ENCODE data around the genes KRTAP13-4, KRTAP15-1, MIS18A, OLIG1 and IFNAR2.

GRCh38 chr21:30429928-30430520 lies at the start of gene KRTAP13-4:
Gene KRTAP13-4 (plus strand): TSS chr21:30430220.
- PRO-cap, result no peak

DNA sequence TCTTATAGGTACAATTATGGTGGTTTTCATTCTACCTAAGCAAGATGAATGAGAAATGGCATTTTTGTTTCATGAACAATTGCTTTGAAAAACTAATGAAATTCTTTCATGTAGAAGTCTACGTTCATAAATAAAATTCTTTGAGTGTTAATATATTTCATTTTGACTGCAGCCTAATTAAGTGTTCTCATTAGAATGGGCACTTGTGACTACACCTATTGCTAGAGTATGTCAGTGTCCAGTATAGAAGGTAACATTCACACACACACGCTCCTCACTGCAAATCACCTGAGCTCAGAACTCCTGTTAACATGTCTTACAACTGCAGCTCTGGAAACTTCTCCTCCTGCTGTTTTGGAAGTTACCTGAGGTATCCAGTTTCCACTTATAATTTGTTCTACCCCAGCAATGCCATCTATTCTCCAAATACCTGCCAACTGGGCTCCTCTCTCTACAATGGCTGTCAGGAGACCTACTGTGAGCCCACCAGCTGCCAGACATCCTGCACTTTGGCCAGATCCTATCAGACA lies at the start of gene KRTAP15-1:
TSS of gene KRTAP15-1 (plus strand) at position 259 of the 530 bp plus-strand sequence.
- PRO-cap, result no peak

DNA sequence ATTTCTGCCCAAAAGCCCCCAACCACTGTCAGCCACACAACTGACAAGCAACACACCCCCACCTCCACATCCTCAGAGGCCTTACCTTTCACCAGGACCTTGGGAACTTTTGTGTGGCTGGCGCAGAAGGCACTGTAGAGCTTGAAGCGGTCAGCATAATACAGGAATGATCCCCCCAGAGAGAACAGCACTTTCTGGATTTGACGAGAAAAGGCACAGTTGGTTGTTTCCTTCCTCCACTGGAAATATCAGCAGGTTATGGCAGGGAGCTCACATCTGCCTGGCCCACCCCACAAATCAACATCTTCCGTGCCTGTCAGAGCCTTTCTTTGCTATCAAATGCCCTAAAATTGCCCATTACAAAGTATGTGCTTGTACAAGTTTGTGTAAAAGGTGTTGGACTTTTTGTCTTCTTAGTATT lies 108.5 kb upstream of the KRTAP19-8 start:
- PRO-cap, result no peak

- PRO-cap, result no peak
Measured at GRCh38 chr21:31354463-31354789, 10.4 kb upstream of the TIAM1 start.

DNA sequence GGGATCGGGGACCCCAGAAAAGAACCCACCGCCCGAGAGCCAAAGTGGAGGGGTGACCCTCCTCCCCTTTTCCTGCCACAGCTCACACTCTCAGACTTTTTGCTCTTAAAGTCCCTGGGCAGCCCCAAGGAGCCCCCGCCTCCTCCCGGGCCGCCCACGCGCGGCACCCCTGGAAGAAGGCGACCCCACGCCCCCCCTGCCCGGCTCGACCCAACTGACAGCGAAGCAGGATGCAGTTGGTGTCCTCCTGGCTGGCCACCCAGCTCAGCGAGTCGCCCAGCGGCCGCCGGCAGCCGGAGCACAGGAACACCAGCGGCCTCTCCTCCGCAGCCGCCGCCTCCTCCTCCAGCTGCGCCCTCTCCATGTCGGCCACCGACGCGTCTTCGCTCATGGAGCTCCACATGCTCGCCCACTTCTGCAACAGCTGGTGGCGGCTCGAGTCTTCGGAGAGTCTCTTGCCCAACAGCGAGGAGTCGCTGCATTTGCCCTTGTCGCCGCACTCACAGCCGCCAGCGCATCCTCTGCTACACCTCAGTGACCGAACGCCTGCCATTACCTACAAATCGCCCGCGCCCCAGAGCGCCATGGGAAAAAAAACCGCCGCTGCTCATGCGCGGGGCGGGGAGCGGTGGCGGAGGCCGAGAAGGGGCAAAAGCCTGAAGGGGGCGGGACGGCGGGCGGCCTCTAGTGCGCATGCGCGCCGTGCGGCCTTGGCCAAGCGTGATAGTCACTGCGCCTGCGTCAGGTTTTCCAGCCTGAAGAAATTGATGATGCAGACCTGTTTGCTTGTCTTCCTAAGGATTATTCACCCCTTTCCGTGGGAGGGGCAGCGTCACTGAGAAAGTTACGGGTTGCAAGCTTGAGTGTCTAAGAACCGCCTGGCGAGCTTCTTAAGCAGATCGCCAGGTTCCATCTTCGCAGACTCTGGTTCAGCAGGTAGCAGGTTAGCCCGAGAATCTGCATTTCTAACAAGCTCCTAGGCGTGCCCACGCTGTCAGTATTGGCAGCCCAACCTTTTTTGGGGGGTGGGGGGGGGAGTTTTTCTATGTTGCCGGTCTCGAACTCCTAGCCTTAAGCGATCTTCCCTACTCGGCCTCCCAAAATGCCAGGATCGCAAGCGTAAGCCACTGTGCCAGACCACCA lies at the start of gene MIS18A:
TSS of gene MIS18A (minus strand) at position 588 of the 1,143 bp plus-strand sequence.
- PRO-cap, result bidirectional peak, plus-strand start at position 747 of the sequence, minus-strand start at position 523 of the sequence

- PRO-cap, result no peak
Measured at GRCh38 chr21:32329877-32330418, 31.3 kb downstream of the MRAP start.

GRCh38 chr21:32360552-32361046 lies 32.2 kb downstream of the URB1 start:
- PRO-cap, result no peak

GRCh38 chr21:32382347-32382905 lies 10.4 kb downstream of the URB1 start:
- PRO-cap, result no peak

DNA sequence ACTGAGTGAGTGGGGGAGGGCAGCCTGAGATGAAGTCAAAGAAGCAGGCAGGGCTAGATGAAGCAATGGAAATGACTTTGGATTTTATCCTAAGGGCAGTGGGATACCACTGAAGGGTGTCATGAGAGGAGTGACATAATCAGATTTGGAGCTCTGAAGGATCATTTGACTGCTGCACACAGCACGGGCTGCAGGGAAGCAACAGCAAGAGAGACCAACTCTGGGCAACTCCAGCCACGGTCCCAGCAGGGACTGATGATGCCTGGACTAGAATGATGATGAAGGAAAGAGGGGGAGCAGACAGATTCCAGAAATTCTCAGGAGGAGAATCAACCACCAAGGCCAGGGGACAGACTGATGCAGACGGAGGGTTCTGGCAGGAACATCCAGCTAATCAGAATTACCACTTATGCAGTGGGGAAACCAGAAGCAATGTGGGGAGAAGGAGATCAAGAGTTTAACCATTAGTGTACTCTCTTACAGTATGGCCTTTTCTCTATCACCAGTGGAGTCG lies 3.5 kb downstream of the URB1 start:
- PRO-cap, result no peak

- PRO-cap, result no peak
Measured at GRCh38 chr21:32417565-32418541, 5.3 kb downstream of the EVA1C start.

DNA sequence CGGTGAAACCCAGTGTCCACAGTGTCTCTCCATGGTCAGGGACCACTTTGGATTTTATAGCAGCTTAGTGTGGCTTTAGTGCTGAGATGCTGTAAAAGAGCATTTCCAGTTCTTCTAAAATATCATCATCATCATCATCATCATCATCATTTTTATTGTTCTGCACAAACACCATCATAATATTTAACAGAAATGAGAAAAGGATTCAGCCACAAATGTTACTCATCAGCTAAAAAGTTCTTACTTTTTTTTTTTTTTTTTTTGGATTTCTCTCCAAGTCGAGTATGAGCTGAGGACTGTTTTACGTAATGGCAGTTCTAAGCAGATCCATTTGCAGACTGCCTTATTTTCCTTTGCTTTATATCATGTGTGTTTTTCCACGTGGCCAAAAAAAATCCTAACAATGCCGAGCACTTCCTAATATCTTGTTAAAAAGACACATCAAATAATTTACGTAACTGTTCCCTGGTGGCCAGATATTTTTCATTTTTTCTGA lies 62.8 kb downstream of the EVA1C start:
- PRO-cap, result no peak

- PRO-cap, result no peak
Measured at GRCh38 chr21:32520891-32522095, 64.0 kb downstream of the TCP10L start.

DNA sequence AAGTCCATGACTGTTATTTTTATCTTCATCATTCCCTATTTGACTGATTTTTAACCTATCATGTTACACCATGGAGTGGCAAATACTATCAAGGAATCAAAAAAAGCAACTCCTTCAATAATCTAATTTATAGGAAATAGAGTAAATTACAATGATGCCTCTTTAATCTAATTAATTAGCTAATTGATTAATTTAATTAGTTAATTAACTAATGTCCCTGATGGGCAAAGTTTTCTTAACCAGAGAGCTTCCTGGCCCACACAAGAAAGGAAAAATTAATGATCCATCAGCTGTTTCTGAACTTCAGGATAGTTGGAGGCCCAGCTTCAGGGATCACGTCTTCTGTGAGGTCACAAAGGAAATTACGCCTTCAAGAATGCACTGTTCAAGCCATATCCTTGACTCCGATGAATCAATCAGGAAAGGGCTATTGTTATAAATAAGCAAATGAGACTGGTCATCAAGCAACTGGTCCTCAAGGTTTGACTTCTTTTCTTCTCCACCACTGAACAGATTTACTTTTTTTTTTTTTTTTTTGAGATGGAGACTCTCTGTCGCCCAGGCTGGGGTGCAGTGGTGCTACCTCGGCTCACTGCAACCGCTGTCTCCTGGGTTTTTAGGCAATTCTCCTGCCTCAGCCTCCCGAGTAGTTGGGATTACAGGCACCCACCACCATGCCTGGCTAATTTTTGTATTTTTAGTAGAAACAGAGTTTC lies 40.7 kb downstream of the TCP10L start:
- PRO-cap, result no peak

DNA sequence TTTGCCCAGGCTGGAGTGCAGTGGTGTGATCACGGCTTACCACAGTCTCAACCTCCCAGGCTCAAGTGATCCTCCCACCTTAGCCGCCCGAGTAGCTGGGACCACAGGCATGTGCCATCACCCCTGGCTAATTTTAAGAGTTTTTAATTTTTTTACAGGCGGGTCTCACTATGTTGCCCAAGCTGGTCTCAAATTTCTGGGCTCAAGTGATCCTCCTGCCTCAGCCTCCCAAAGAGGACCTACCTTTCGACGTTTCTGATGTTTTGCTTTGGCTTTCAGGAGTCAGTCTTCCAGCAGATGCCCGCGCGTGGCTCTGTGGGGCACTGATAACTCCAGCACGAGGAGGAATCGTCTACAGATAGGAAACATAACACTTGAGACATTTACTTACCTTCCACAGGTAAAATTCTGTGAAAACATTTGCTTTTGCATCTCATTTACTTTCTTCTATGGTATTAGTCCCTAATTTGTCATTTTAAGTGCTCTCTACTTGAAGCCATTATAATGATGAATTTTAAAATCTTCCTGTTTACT lies 27.3 kb upstream of the CFAP298 start:
- PRO-cap, result no peak

DNA sequence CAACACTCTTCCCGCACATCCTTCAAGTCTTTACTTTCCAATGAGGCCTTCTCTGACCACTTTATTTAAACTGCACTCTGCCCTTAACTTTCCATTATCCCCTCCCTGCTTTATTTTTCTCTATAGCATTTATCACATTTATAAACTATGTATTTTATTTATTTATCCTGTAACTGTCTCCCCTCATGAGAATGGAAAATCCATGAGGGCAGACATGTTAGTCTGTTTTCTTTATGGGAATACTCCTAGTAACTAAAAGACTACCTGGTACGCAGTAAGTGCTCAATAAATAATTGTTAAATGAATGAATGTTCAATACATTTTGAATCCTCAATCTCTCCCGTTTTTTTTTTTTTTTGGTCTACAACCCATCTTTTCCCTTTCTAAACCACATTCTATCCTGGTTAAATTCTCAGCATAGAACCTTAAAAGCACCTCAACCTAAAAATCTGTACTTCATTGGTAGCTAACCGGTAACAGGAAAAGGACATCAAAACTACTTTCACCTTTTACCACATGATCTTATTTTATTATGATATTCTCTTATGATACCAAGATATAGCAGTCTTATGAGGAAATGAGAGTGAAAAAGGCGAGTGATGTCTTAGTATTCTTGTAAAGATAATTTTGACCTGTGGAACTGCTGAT lies 53.4 kb downstream of the SYNJ1 start:
- PRO-cap, result no peak

DNA sequence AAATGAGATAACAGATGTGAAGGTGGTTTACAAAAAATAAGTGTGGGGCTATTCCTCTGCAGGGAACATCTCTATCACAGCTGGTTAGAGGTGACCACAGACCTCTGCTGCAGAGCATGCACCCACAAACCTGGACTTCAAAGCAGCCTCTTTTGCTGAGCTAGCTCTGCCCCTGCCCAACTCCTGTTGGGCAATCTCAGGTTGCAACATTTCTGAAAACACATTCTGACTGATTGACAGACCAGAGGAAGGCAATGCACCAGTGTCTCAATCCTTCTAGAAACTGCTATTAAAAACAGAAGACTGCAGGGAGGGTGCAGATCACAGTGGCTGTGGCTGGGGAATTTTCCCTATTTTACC lies 10.4 kb upstream of the OLIG1 start:
- PRO-cap, result no peak

- PRO-cap, result no peak
Measured at GRCh38 chr21:33069755-33070902, at the start of gene OLIG1. Gene OLIG1 (plus strand): TSS chr21:33070141.

- PRO-cap, result bidirectional peak, plus-strand start at chr21:33229946, minus-strand start at chr21:33229827
Measured at GRCh38 chr21:33229559-33230259, at the start of gene IFNAR2. Gene IFNAR2 (plus strand): TSS chr21:33229938.

- PRO-cap, result unidirectional peak, minus-strand start at chr21:33244761
Measured at GRCh38 chr21:33244266-33245038, 14.7 kb downstream of the IFNAR2 start.

GRCh38 chr21:33373956-33374976 lies 28.9 kb upstream of the IFNGR2 start:
- PRO-cap, result no peak

Measured in SEM (cell line).